Hair follicle dermal papilla cell (primary cell): ENCODE measurements around a stretch of chr11.

DNA sequence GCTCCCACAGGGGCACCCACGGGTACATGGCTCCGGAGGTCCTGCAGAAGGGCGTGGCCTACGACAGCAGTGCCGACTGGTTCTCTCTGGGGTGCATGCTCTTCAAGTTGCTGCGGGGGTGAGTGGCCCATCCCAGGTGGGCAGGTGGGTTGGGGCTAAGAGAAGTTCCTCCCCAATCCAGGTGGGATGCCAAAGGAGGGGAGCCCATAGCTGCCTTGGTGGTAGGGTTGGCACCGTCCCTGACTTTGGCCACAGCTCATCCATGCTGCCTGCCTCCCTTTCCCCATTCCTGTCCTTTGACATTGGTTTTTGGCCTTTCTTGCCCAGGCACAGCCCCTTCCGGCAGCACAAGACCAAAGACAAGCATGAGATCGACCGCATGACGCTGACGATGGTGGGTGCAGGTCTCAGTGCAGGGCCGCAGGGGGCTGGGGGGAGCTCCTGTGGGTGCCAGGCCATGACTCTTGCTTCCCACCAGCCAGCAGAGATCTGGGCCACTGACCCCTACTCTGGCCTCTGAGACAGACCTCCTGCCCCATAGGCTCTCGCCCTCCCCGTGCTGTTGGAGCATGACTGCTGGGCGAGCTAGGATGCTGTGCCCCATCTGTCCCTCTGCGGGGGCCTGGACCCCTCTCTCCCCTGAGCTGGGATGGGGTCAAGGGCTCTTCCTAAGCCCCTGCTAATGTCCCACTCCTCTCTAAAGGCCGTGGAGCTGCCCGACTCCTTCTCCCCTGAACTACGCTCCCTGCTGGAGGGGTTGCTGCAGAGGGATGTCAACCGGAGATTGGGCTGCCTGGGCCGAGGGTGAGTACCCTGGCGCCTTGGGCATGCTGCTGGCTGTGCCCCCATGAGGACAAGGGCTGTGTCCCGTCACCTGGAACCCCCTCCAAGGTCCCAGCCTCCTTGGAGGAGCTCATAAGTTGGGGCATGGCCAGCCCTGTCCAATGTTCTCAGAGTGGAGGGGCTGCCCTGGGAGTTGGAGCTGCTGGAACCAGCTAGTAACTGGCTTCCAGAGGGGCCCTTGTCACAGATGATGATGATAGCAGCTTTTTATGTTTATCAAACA lies 6.3 kb upstream of the ANKRD13D start:
- CAGE, long polyA plus RNA = no peak

DNA sequence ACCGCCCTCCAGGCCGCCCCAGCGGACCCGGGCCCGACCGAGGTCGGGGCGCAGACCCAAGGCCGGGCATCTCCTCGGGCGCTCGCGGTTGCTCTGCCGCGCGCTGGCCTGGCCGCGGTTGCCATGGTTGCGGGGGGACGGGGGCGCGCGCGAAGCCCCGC lies 121 bp upstream of the ANKRD13D start:
- CAGE, long polyA plus RNA = no peak

DNA sequence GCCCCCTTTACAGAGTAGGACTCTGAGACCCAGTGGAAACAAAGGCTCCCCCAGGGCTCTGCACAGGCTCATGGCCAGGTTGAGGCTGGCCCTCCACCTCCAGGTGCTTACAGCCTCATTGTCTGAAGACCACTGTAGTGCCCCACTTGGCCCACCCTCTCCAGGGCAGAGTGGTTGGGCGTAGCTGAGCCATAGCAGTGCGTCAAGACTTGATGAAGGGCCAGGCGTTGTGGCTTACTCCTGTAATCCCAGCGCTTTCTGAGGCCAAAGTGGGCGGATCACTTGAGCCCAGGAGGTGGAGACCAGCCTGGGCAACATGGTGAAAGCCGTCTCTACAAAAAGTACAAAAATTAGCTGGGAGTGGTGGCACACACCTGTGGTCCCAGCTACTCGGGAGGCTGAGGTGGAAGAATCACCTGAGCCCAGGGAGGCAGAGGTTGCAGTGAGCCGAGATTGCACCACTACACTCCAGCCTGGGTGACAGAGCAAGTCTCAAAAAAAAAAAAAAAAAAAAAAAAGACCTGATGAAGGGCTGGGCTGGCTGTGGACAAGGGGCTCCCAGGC lies 1.8 kb downstream of the ANKRD13D start:
- CAGE, long polyA plus RNA = no peak

- CAGE, long polyA plus RNA = no peak
Observed at GRCh38 chr11:67353639-67354203, 375 bp upstream of the POLD4 start.

GRCh38 chr11:67355800-67356192 lies 2.5 kb upstream of the POLD4 start:
- CAGE, long polyA plus RNA = no peak

DNA sequence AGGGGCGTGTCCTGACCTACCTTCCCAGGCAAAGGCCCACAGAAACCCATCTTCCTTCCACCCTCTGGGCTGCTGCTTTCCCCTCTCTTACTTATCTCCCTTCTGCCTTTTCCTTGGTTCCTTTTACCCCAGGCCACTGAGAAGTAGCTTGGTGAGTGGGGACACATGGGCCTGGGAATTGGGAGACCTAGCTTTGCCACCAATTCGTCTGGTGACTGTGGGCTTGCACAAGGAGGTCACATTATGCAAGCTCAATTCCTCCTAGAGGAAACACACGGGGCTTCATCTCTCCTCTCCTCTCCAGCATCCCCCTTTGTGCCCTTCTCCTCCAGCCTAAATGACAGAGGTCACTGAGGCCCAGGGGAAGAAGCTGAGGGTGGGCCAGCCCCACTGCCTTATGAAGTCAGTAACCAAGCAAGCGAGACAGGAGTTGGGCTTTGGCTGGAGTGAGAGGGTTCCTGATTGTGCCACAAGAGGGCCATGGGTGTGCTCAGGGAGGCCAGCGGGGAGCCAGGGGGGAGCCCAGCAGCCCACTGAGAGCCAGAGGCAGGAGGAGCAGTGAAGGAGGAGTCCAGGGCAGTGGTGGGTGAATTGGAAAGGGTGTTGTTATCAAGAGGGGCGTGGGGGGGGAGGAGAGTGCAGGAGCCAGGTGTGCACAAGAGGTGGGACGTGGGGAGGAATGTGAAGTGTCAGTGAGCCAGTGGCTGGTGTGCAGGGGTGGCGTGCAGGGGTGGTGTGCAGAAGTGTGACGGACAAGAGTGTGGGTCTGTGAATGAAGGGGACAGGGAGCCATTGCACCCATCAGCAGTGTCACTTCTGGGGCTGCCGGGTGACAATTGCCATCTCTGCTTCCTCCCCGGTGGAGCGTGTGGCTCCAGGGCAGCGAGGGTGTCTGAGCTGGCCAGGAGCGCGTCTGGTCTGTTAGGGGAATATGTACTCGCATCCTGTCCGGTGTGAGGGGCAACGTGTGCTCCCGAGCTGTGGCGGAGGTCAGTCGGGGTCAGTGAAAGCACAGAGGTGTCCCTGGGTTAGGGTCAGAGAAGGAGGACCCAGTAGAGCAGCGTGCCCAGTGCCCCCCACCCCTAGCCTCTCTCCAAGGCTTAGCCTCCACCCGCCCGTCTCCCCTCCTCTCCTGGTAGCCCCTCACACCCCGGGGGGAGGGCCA lies 1.9 kb downstream of the CLCF1 start:
- CAGE, long polyA plus RNA = no peak

DNA sequence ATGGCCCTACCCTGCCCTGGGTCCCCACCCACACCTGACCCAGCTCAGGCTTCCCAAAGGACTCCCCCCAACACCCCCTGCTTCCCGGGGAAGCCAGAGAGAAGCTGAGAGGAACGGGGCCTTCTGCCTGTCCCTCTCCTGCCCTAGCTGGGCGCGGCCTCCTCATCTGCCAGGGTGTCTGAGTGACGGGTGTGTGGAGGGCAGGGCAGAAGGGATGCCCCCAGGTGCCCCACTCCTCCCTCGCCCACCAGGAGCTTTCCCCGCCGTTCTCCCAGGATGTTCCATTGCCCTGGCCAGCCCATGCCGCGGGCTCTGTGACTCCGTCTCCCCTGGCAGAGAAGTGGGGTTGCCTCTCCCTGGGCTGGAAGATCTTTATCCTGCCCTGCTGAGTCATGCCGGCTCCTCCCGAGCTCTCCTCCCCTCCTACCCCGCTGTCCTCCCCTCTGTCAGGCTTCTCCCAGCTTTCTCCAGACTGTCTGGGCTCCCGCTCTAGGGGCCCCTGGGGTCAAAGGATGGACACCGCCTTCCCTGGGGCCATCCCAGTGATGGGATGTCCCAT lies 6.1 kb upstream of the CLCF1 start:
- CAGE, long polyA plus RNA = no peak

GRCh38 chr11:67396806-67397667 lies 4.6 kb downstream of the PPP1CA start:
- CAGE, long polyA plus RNA = no peak

GRCh38 chr11:67463815-67464569 lies 5.1 kb downstream of the TMEM134 start:
- CAGE, long polyA plus RNA = no peak

- CAGE, long polyA plus RNA = no peak
Observed at GRCh38 chr11:67486607-67487253, 3.9 kb downstream of the AIP start.

DNA sequence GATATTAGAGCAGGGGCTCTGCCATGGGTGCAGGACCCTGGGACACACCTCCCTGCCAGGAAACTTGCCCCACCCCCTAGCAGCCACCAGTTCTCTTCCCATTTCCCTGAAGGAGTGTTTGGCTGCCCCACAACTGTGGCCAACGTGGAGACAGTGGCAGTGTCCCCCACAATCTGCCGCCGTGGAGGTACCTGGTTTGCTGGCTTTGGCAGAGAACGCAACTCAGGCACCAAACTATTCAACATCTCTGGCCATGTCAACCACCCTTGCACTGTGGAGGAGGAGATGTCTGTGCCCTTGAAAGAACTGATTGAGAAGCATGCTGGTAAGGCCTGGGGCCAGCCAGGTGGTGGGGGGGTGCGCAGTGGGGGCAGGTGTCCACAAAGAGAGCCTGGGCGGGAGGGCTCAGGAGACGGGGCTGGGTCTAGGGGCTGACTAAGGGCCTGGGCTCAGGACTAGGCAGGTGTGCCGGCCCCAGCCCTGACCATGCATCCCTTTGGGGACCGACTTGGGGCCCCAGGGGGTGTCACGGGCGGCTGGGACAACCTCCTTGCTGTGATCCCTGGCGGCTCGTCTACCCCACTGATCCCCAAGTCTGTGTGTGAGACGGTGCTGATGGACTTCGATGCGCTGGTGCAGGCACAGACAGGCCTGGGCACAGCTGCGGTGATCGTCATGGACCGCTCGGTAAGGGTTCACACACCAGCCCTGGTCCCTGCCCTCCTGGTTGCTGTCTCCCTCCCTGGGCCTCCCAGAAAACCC lies 4.3 kb downstream of the NDUFV1 start:
- CAGE, long polyA plus RNA = no peak

DNA sequence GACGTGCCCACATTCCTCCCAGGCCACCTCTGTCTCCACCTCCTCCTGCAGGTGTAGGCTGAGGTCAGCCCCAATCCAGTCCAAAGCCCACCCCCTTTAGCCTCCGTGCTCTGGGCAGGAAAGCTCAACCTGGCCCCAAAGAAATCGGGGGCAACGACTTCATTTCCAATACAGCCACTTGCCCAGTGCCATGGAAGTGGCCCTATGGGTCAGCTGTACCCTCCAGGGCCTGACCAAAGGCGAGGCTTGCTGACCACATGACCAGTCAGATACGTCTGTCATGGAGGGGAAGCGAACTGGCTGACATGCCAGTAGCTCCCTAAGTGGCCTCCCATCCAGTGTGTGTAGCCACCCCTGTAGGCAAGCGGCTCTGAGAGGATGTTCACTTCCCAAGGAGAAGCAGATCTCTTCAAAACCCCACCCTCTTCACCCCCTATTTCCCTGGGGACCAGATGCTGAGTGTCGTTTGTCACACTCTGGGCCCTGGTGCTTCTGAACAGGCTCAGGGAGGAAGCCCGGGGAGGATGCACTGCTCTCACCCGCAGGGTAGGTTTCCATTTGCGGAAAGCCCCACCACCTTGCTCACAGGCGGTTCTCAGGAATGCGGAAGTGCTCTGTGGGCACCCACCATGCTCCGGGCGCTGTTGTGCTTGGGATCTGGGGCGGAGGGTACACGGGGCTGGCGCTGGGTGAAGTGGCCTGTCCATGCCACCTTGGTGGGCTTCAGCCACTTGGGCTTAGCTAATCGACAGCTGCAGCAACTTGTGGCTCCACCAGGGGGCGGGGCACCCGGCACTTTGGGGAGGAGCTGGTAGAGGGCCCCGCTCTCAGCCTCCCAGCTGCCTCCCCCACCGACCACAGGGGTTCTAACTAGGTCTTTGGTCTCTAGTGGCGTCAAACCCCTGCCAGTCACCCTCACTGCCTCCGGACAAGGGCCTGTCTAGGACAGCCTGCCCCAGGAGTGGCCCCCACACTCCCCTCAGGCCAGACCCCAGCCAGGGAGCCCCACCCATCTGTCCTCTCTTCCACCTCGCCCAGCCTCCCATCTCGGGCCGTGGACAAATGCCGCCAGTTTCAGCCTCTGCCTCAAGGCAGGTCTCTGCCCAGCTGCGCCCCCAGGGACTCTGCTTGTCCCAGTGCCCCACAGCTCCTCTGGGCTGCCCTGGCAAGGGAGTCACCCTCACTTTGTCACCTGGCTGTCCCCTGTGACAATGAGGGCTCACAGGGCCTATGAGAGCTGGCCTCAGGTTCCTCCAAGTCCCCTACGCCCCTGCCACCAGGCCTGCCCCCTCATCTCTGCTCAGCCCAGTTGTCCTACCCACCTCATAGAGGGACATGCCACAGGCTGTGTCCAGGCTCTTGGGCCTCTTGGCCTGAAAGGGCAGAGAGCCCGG lies 7.3 kb downstream of the NDUFV1 start:
- CAGE, long polyA plus RNA = no peak

DNA sequence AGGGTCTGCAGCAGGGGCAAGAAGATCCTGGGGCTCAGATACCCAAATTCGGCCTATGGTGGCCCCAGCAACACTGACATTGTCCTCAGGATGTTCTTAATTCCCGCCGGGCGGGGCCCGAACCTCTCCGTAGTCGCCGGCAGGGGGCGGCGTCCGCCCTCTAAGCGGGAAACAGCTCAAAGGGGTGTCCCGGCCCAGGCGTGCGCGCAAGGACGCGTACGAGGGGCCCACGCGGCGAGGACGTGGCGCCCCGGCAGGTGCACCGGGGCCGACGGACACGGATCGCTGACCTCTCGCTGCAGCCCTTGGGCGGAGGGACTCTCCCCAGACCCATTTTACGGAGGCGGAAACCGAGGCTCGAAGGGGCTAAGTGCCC lies 479 bp downstream of the NUDT8 start:
- CAGE, long polyA plus RNA = no peak

- CAGE, long polyA plus RNA = no peak
Observed at GRCh38 chr11:67955359-67956011, 48.4 kb downstream of the UNC93B1 start.

DNA sequence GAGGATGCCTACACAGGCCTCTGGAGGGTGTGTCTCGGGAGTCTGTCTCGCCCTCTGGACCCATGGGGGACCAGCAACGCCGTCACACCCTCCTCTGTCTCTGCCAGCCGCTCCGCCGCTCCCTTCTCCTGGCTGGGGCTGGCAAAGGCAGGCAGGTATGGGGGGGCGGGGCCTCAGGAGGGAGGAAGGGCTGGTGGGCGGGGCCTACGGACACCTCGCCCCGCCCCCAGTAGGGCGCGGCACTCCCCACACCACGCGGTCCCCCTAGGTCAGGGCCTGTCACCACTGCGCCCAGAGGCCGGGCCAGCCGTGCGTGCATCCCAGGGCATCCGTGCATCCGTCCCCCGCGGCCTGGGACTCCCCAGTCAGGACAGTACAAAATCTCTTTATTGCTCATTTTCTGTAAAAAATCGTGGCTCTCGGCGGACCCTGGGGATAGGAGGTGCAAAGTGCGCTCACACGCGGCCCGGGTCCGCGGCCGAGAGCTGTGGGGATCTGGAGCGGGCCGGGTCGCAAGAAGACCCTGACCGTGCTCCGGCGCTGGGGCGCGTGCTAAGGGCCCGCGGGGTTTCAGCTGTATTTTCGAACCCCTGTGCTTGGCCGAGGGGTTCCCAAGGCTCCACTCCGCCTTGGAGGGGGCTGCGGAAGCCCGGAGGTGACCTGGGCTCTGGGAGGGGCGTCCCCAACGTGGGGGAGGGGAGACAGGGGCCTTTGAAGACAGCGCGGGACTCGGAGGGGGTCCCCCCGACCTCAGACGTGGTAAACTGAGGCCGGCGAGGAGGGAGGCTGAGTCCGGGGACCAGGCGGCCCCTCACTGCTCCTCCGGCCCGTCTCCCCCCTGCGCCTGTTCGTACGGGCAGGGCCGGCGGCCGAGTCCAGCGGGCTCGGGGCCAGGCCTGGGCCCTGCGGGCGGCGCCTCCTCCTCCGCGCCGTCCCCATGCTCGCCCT lies 12.9 kb downstream of the UNC93B1 start:
- CAGE, long polyA plus RNA = no peak

DNA sequence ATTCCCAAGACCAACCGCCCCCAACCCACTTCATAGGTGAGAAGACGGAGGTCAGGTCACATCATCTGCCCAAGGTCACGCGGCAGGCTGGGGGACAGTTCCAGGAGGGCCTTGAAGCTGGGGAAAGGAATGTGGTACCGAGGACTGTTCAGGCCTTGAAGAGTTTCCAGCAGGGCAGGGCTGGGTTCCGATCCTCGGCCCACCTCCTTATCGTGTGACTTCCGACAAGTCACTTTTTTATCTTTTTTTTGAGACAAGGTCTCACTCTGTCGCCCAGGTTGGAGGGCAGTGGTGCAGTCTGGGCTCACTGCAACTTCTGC lies 594 bp downstream of the NDUFS8 start:
- CAGE, long polyA plus RNA = no peak

GRCh38 chr11:68043187-68044193 lies 4.7 kb downstream of the TCIRG1 start:
- CAGE, long polyA plus RNA = no peak

- CAGE, long polyA plus RNA = no peak
Observed at GRCh38 chr11:68064358-68064910, 25.6 kb downstream of the TCIRG1 start.

DNA sequence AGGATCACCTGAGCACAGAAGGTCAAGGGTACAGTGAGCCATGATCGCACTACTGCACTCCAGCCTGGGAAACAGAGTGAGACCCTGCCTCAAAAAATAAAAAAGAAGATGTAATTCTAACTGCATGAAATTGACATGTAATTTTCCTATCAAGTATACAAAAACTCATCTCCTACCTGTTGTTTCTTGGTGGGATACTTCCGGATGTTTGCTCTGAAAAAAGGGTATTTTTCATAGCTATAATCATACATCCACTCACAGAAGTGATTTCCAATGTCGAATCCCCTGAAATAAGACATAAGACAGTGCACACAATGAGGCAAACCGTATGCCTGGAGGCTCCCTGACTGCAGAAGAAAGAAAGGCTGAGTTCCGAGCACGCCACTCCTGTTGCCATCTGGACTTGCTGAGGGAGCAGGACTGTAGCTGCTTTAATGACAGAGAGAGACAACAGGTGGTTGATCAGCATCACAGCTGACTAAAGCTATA lies 26.8 kb downstream of the TCIRG1 start:
- CAGE, long polyA plus RNA = no peak

DNA sequence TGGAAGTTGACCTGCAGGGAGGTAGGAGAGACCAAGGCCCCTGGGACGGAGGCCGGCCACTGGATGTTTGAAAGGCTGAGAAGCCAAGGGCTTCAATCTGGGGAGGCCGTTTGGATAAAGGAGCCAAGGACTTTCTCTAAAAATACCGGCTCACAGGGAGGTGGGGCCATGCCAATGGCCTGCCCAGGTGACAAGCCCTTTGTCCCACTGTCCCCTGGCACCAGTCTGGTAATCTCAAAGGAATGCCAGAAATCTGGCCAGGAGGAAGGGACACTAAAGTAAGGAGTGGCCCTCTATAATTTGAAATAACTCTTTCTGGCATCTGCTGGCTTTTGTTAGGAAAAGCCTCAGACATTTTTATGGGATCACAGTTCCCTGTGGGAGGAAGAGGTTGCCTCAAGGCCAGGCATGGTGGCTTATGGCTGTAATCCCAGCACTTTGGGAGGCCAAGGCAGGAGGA lies 1.8 kb upstream of the CHKA start:
- CAGE, long polyA plus RNA = no peak